GM23248 (cell line): ENCODE results near the genes MICALL2 and TMEM184A.

- RAMPAGE, long total RNA: no peak
Observed at GRCh38 chr7:1156543-1157616, 3.1 kb downstream of the ZFAND2A start.

DNA sequence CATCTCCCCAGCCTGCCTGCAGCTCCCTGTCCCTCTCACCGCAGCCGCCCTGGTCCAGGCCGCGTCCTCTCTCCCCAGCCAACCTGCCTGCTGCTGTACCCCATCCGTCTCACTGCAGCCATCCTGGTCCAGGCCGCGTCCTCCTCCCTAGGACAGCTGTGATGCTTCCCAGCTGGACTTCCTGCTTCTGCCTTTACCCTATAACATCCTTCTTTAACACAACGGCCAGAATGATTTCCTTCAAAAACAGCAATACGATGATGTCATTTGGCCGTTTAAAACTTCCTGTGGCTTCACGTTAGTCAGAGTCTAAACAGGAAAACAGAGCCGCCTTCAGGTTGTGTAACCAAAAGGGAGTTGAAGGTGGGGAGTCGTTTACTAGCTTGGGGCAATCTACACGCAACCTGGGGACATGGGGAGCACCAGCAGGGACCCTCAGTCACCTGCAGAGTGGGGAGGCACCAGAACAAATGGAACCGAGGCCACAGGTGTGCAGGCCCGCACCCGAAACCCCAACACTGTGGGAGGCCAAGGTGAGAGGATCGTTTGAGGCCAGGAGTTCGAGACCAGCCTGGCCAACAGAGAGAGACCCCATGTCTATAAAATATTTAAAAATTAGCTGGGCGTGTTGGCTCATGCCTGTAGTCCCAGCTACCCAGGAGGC, 32.3 kb upstream of the ZFAND2A start:
- RAMPAGE, long total RNA: no peak

DNA sequence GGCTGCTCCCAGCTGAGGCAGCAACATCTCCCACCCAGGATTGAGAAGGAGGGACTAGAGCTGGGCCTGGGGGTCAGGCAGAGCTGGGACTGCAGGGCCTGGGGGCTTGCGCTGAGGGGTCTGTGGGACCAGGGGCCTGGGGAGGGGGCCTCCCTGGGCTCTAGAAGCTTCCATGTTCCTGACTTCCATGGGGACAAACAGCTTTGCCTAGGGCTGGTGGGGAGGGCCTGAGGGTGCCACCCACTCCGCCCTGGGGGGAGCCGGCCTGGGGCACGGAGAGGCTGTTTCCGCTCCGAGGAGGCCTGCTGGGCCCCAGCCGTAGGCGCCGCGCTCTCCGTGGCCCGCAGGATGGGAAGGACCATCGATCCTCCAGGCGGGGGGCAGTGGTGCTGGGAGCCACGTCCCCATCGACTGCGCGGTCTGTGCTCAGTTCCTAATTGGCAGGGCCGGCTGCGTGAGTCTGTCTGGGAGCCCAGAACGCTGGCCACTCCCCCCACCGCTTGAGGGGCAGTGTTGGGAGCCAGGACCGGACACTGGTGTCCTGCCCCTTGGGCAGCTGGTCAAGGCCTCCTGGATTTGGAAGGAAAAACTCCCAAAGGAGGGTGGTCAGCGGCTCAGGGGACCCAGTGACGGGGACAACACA, 88.6 kb downstream of the UNCX start:
- RAMPAGE, long total RNA: no peak

GRCh38 chr7:1442098-1442685, 17.1 kb downstream of the MICALL2 start:
- RAMPAGE, long total RNA: no peak

GRCh38 chr7:1459068-1460215, at the start of gene MICALL2:
TSS of gene MICALL2 (minus strand) at chr7:1459470.
- RAMPAGE, long total RNA: no peak

GRCh38 chr7:1523865-1524473, 6.5 kb upstream of the MAFK start:
- RAMPAGE, long total RNA: no peak

- RAMPAGE, long total RNA: no peak
Observed at GRCh38 chr7:1535325-1536490, 5.2 kb downstream of the MAFK start.

DNA sequence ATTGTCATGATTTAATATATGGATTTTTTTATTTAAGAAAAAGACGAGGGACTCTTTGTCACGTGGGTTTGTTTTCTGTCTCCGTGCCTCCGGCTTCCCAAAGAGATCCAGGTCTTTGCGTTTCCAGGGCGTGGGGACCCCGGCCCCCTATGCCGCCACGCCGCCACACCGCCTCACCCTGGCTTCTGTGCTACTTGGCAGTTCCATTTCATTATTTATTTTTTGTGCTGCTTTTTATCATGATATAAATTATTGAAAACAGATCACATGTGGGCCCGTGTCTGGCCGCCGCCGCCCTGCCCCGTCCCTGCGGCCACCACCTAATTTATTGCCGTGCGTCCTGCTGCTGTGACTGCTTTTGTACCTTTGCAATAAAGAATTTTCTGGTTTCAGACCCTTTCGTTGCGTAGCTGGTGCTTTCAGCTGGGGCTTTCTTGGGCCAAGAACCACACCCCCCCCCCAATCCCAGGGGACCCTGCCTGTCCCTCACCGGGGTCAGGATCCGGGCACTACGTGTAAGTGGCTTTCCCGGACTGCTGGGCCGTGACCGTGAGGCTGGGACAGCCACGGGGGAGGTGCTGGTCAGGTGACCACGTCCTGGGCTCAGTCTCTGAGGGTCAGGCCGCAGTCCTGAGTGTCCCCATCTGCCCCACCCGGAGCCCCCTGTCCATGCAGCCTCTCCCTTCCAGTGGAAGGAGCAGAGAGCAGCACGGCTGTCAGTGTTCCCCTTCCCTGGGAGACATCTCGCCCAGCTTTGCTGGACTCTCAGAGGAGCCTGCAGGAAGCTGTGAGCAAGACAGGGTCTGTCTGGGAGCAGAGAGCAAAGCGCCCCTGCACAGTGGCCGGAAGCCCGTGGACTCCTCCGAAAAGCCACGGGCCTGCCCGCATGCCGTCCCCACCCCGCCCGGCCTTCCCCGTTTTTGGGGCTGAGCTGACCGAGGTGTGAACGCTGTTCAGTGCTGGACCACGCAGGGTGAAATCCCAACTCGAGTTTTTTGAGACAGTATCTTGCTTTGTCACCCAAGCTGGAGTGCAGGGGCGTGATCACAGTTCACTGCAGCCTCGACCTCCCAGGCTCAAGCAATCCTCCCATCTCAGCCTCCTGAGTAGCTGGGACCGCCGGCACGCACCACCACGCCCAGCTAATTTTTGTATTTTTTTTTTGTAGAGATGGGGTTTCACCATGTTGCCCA, 12.5 kb downstream of the MAFK start:
- RAMPAGE, long total RNA: no peak

DNA sequence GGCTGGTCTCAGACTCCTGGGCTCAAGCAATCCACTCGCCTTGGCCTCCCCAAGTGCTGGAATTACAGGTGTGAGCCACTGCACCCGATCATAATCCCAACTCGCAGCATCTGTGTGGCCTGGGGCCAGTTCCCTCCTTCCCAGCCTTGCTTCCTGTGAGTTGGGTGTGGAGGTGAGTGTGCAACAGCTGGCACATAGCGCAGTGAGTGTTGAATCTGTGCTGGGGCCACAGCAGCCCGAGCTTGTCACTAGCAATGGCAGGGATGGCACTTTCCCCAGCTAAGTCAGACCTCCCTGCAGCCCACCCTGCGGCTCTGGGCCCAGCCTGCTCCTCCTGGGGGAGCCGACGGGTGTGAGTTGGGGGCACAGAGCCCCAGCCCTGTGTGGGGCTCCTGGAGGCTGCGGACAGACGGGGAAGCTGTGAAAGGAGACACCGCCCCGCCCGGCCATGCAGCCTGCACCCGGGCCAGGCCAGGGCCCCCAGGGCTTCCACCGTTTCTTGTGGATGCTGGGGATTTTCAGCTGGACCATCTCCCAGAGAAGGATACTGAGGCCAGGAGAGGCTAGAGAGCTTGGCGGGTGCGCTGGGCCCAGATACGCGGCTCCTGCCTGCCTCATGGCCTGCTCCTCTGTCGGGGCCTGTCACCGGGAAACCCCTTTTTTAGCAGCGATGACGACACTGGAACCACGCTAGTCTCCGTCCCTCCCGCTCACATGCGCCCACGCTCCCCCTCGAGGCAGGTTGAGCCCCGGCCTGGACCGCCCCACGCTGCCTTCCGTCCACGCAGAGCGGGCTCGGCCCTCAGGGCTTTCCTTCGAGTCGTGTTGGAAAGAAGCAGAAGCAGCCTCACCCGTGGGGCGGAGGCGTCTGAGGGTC, 11.9 kb downstream of the TMEM184A start:
- RAMPAGE, long total RNA: no peak

DNA sequence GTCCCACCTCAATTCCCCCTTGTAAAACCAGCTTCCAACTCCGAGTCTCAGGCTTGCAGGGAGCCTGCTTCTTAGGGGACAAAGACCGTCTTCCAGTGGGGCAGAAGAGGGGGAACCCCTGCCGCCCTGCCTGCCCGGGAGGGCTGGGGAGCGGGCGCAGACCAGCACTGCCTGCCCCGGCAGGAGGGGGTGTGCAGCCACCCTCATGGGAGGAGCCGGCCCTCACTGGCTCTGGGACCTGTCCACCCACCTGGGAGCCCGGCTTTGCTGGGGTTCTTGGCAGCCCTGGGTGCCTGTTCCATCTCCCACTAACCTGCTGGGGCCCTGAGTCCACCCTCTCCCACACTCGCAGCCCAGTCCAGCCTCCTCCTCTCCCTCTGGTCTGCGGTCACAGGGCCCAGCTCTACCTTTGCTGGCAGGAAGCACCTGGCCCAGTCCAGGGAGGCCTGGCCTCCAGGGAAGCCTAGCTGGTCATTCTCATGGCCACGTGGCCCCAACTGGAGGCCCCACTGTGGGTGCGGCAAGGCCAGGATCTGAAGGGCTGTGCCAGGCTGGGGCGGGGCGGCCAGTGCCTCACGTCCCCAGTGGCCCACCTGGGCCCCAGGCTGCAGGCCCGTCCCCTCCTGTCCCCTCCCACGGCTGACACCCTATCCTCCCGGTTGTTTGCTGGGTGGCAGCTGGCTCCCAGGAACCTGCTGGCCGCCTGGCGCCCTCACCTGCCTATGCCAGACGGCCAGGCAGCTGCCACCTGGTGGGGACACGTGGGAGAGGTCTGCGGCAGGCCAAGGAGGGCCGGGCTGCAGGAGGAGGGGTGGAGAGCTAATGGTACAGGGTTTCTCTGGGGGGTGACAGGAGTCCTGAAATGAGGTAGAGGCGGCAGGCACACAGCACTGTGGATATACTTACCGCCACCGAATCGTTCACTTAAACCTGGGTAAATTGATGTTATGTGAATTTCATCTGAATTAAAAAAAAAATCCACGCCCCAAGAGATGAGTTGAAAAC, at the start of gene TMEM184A:
Gene TMEM184A, minus strand, starts transcription at position 499 of the 1,005 bp plus-strand sequence.
- RAMPAGE, long total RNA: no peak

GRCh38 chr7:1558196-1558723, 2.3 kb upstream of the TMEM184A start:
- RAMPAGE, long total RNA: no peak

- RAMPAGE, long total RNA: no peak
Observed at GRCh38 chr7:1741917-1742461, 71.9 kb downstream of the ELFN1 start.

DNA sequence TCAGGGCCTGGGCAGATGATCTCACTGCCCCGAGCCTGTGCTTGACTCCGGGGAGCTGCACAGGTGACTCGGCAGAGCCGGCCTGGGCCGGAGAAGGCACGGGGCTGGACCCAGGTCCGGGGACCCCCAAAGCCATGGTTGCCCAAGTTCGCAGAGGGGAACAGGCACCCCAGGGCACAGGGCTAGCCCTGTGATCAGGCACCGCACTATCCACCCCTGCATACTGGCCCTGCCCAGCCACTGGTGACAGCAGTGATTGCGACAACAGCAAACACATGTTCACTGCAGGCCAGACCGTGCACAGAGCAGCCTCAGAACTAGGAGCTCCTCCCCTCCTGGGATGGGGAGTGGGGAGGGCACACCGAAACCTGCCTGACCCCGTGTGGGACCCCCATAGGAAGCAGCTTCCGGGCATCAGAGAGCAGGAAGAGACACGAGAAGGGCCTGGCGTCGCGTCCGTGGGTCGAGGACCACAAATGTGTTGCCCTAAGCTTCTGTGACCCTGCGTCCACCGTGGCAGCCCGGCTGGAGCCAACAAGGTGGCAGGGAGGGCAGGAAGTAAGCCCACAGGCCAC, 180.5 kb downstream of the ELFN1 start:
- RAMPAGE, long total RNA: no peak

GRCh38 chr7:1861074-1861416, 191.0 kb downstream of the ELFN1 start:
- RAMPAGE, long total RNA: no peak

- RAMPAGE, long total RNA: no peak
Observed at GRCh38 chr7:1875338-1875685, 205.2 kb downstream of the ELFN1 start.

- RAMPAGE, long total RNA: no peak
Observed at GRCh38 chr7:1920242-1920698, 250.2 kb downstream of the ELFN1 start.

- RAMPAGE, long total RNA: no peak
Observed at GRCh38 chr7:2037256-2037896, 195.4 kb downstream of the MAD1L1 start.

GRCh38 chr7:2106757-2107368, 125.9 kb downstream of the MAD1L1 start:
- RAMPAGE, long total RNA: no peak

GRCh38 chr7:2116080-2116493, 116.7 kb downstream of the MAD1L1 start:
- RAMPAGE, long total RNA: no peak

GRCh38 chr7:2193145-2193676, 39.5 kb downstream of the MAD1L1 start:
- RAMPAGE, long total RNA: no peak